ENCODE results near the genes LRG1 and MICOS13.

DNA sequence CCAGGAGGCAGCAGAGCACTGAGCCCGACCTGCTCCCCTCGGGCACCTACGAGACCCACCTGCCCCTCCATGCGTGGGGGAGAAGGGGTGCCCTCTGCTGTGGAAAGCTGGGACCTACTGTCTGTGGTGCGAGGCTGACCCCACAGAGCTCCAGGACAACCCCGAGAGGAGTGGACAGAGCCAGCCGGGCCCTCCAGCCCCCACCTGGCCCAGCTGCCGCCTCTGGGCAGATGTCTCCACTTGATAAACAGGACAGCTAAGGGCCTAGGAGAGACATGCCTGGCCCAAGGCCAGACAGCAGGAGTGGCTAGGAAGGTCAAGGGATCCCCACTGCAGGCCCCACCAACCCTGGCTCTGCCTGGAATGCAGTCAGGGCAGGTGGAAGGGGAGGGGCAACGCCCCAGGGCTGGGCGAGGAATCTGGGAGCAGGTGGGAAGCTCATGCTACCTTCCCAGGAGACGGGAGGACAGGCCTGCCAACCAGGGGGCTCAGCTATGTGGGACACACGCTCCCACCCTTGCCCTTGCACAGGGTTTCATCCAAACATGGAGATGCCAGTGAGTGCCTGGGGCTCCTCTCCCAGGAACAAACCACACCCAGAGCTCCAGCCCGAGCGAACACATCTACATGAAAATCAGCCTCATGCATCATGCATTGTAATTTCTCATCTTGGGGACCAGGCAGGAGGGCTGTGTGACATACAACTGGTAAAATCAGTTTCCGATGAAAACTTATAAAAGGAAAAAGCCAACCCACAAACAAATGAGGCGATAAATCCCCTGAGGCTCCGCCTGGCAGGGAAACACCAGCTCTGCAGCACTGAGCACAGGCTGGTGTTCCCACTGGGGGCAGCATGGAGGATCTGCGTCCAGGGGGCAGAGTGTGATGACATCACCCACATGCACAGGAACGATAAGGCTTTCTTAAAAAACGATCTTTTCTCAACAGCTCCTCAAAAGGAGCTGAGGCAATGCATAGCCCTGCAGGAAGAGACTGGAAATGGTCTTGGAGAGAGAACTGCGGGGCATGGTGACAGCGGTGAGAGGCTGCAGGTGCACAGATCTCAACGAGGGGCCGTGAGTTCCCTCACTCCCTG lies 25.0 kb downstream of the SH3GL1 start:
- PRO-cap = unidirectional peak, minus-strand start at position 706 of the sequence
- RAMPAGE, long total RNA = no peak

DNA sequence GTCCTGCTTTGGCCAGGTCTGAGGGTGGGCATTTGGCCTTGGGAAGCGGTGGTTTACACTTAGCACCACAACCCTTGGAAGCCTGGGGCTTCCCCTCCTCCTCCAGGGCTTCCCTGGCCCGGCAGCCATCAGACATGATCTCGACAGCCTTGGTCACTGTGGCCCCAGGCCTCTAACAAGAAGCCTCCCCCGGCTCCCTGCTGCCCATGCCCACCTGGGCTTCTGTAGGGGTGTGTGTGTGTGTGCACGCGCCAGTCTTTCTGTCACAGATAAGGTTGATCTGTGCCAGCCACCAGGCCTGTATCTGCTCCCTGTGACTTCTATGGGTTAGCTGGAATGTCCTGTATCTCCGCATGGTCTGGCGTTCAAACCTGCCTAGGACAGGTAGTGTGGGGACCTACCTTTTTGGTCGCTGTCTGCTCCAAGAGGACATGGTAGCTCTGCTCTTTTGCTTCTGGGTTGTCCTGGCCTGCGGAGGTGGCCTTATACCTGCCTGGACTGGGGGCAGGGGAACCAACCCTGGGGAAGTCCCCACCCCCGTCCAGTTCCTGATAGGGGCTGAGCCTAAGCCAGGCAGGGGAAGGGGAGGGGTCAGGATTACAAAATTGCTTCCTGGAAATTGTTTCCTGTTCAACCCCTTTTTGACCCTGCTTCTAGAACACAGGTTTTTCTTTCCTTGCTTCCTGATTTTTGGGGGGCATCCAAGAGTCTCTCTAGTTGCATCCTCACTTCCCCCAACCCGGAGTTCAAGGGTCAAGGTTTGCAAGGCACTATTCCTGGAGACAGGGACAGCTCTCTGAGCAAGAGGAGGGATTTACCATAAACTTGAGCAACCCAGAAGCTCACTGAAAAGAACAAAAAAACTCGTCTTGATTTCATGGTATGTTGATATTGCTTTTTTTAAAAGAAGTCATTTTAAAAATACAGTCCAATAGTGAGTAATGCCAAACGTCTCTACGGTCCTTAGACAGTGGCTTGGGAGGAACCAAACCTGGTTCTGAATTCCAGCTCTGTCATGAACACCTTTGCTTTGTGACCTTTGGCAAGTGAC lies at the start of gene LRG1:
Gene LRG1, minus strand, starts transcription at position 456 of the 1,051 bp plus-strand sequence.
- PRO-cap = no peak
- RAMPAGE, long total RNA = no peak

GRCh38 chr19:4583758-4584948 lies 24.7 kb upstream of the SEMA6B start:
- PRO-cap = no peak
- RAMPAGE, long total RNA = no peak

GRCh38 chr19:4791879-4792846 lies 629 bp downstream of the FEM1A start:
- PRO-cap = unidirectional peak, plus-strand start at chr19:4791939
- RAMPAGE, long total RNA = no peak

DNA sequence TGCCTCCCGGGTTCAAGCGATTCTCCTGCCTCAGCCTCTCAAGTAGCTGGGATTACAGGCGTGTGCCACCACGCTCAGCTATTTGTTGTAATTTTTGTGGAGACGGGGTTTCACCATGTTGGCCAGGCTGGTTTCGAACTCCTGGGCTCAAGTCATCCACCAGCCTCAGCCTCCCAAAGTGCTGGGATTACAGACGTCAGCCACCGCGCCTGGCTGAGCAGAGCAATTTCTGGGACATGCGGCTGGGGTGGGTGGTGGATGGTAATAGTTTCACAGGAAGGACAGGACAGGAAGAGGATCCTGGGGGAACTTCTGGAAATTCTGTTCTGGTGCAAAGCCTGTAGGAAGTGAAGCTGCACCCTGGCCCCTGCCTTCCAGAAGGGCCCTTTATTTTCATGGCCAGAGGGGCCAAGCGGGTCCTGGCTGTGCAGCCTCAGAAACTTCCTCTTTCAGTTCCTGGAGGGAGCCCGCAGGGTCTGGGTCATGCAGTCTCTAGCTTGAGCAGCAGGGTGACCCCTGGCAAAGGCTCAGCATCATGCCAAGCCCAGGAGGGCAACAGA lies 15.6 kb downstream of the FEM1A start:
- PRO-cap = bidirectional peak, plus-strand start at position 452 of the sequence, minus-strand start at position 427 of the sequence
- RAMPAGE, long total RNA = no peak

GRCh38 chr19:4816226-4817514 lies 14.8 kb downstream of the TICAM1 start:
- PRO-cap = no peak
- RAMPAGE, long total RNA = no peak

DNA sequence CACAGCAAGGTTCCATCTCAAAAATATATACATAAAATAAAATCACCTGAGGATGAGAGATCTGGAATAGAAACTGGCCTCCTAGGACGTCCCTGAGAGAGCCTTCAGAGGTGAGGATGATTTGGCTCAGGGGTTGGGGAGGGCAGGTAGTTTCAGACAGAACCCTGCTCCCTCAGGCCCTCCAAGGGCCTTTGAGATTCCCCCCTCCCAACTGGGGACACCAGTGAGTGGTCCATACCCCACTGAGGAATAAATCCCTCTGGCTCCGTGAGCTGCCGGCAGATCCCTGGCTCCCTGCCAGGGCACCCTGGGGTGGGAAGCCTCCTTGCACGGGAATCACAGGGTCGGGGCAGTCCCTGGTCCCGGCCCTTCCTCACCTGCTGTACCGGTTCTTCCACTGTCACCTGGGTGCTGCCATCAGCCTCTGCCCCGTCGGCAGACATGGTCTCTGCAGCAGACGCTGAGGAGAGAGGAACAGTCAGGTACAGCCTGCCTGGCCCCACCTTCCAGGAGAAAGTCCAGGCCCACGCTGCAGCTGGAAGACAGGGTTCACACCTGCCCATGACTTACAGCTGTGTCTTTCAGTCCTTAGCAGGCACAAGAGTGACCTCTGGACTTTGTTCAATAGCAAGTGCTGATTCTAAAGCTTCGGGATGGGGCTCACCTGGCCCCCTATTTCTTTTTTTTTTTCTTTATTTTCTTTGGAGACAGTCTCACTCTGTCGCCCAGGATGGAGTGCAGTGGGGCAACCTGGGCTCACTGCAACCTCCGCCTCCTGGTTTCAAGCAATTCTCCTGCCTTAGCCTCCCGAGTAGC lies 6.3 kb downstream of the PLIN3 start:
- PRO-cap = no peak
- RAMPAGE, long total RNA = no peak

DNA sequence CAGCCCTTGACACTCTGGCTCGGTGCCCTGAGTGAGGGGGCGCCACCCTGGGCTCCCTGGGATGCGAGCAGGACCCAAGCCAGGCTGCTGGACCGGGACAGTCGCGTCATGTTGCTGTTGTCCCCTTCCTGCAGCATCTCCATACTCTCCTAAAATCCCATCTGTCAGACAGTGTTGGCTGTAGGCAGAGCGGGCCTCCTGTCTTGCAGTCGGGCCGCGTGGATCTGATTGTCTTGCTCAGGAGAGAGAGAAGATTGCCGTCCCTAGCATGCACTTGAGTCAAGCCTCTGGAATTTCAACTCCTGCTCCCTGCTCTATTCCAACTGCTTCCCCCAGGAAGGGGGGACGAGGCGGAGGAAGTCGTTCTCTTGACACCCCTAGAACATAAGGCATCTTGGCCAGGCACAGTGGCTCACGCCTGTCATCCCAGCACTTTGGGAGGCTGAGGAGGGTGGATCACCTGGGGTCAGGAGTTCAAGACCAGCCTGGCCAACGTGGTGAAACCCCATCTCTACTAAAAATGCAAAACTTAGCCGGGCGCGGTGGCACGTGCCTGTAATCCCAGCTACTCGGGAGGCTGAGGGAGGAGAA lies 9.0 kb downstream of the KDM4B start:
- PRO-cap = no peak
- RAMPAGE, long total RNA = no peak

DNA sequence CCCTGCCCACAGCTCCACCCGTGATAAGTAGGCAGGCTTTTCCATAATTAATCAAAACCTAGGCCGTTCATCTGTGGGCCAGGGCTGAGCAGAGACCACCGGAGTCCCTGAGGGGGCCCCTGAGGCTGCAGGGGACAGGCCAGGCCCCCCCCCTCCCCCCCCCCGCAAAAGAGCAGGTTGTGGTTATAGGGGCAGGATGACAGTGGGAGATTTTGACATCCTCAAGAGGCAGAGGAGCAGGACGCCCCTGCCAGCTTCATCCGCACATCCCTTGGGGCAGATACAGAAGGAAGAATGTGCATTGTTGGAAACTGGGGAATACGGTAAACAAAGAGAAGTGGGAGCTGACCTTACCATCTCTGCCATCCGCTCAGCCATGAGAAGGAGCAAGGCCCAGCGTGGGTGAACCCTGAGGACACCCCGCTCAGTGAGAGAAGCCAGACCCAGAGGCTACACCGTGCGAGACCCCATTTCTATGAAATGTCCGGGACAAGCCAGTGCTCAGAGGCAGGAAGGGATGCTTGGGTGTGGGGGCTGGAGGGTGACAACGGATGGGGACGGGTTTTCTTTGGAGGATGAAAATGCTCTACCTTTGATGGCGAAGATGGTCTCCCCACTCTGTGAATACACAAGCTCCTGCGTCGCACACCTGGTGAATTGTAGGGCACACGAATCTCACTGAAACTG lies 119.7 kb downstream of the KDM4B start:
- PRO-cap = no peak
- RAMPAGE, long total RNA = no peak

GRCh38 chr19:5104664-5105592 lies 136.0 kb downstream of the KDM4B start:
- PRO-cap = no peak
- RAMPAGE, long total RNA = no peak

DNA sequence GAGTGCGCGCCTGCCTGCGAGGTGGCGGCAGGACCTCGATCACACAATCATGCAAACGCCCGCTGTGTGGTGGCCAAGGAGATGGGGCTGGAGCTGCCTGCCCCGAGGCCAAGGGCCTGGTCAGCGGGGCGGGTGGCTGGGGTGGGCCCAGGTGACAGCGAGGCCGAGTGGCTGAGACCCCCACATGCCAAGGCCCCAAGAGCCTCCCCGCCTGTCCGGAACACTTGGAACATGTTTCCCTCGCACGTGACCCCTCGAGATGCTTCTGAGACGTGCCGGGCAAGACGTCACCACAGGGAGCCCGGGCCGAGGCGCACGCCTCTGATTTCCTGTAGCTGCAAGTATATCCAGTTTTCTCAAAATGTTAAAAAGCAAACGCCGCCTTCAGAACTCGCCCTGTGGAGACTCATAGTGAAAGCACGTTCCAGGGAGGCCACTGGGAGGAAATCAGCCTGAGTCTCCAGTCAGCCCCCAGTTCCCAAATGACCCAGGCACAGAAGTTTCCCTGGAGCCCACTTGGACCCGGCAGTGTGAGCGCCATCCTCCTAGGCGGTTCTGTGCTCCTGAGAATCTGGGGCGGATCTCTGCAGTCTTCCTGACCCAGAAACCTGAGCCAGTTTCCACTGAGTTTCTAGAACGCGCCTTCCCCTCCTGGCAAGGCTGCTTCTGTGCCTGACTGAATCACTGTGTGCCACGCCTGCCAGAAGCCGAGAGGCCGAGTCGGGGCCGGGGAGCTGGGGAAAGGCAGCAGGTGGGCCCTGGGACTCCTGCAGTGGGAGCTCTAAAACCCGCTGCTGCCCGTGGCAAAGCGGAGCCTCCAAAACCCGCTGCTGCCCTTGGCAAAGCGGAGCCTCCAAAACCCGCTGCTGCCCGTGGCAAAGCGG lies 179.2 kb downstream of the KDM4B start:
- PRO-cap = no peak
- RAMPAGE, long total RNA = no peak

DNA sequence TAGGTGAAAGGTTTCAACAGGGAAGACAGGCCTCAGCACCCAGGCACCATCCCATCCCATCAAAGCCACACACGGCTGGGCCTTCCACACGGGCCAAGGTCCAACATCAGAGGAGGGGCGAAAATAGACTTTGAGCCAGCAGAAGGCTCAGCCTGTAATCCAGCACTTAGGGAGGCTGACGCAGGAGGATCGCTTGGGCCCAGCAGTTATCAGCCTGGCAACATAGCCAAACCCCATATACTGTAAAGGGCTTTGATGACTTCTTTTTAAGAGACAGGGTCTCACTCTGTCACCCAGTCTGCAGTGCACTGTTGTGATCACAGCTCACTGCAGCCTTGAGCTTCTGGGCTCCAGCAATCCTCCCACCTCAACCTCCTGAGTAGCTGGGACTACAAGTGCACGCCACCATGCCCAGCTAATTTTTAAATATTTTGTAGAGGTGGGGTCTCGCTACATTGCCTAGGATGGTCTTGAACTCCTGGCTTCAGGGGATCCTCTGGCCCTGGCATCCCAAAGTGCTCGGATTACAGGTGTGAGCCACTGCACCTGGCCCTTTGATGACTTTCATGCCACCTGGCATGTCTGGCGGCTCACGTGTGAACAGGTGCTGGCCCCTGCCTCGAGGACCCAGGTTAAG lies 27.9 kb downstream of the SAFB2 start:
- PRO-cap = no peak
- RAMPAGE, long total RNA = no peak

DNA sequence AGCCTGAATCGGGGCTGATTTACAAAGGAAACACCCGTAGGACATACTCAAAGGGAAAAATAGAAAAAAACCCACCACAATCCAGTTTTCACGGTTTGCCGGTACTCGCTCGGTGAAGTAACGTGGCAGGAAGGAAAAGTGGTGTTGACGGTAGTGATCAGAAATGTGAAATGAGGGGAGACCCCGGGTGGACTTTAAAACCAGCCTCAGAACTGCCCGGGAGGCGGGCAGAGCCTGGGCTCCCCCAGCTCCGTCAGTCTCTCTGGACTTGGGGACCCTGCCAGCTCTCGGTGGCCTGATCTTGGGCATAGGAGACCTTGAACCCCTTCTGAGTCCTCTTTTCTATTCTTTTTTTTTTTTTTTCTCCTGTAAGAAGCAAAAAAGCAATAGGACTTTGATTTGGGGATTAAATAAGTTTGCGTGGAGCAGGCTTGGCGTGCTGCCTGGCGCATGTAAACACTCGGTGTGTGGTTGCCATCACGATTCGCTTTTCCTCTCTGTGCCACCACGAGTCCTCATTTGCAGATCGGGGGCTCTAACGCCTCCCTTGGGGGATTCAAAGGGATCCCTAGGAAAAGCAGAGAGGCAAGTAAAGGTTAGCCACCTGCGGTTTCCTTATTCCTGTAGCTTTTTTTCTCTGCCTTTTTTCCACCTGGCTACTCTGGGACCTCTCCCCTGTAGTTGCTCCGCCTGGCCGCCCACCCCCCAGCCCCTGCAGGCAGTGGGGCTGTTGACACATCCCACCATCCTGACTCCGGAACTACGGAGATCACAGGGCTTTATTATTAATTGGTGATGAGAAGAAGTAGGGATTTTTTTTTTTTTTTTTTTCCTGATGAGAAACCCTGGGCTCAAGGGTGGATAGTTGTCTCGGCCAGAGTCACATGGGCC lies 1.2 kb downstream of the SAFB start:
- PRO-cap = no peak
- RAMPAGE, long total RNA = no peak

DNA sequence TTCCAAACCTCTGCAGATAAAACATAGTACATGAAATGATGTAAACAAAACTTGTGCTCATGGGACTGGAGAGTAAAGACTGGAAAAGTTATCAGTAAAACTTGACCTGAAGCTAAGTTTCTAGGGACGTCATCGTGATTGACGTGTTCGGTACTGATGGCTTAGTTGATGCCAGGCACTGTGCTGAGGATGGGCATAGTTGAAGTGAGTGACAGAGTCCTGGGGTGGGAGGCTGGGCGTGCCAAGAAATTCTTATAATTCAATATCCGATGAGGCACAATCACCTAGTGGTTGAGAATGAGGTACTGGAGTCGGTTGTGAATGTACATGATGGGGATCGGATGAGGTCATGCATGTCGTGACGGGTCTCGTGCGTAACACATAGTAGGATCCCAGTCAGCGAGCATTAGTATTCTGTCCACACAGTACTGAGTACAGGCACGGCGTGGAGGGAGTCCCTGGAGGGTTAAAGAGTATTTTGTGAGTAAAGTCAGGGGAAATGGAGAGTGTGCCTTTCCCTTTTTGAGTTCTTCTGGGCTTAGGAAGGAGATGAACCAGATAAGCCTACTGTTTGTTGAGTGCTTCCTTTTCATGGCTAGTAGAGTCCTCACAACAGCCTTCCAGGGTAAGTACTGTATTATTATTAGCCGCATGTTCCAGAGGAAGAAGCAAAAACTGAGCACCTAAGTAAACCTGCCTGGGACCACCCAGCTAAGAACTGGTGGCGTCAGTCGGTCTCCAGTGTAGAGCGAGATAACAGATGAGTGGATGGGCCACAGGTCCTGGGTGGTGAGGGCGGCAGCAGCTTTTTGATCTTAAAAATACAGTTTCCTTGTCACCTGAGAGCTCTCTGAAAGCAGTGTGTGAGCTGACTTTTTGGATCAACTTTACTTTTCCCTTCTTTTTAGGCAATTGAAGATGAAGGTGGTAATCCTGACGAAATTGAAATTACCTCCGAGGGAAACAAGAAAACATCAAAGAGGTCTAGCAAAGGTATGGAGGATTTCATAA lies 2.9 kb downstream of the SAFB start:
- PRO-cap = no peak
- RAMPAGE, long total RNA = no peak

DNA sequence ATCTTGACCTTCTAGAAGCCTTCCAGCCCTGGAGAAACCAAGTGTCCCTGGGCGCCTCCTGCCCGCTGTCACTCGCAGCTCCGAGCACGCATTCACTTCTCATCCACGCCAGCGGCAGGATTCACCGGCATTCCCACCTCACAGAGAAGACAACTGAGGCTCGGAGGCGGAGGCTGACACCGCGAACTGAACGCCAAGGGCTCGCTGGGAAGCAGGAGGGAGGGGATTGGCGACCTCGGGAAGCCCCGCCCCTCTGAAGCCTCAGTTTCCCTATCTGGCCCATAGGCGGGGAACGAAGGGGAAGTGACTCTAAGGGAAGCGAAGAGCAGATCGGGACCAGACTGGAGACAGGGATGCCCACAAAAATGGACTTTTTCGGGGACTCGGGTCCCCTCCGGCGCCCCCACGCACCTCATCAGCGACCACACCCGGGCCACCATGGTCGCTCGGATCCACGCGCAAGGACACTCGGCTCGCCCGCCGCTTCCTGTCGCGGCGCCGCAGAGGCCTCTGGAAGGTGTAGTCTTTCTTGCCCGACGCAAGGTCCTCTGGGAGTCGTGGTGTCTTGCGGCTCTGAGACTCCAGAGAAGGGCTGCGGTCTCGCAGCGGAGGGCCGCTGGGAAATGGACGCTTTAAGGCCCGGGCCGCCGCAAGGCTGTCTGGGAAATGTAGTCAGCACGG lies at the start of gene MICOS13:
Gene MICOS13, minus strand, starts transcription at position 470 of the 681 bp plus-strand sequence.
- PRO-cap = unidirectional peak, minus-strand start at position 440 of the sequence
- RAMPAGE, long total RNA = start-site peak on the minus strand centred at position 475 of the sequence, 39 bp wide, 211 and 148 reads in 2 replicates

GRCh38 chr19:5696255-5697057 lies 6.4 kb downstream of the RPL36 start:
- PRO-cap = no peak
- RAMPAGE, long total RNA = no peak

GRCh38 chr19:5894636-5895668 lies 8.6 kb downstream of the NDUFA11 start:
- PRO-cap = no peak
- RAMPAGE, long total RNA = no peak

- PRO-cap = no peak
- RAMPAGE, long total RNA = no peak
Measured at GRCh38 chr19:5961835-5963032, 15.7 kb downstream of the RANBP3 start.

DNA sequence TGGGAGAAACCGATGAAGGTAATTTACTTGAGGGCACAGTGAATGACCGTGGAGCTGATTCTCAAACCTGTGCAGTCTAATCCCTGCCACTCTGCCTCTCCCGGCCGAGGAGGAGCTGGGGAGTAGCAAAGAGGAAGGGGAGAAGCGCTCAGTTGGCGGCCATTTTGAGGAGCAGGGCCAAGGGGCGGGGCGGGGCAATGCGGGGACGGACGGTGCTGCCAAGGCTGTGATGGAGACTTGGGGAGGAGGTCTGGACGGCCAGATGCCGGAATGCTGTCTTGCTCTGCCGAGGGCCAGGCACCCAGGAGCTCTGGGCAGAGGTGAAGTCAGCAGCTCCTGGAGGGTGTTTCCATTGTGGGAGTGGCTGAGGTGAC lies 12.4 kb upstream of the RANBP3 start:
- PRO-cap = no peak
- RAMPAGE, long total RNA = no peak

- PRO-cap = no peak
- RAMPAGE, long total RNA = no peak
Measured at GRCh38 chr19:6241571-6242209, 38.1 kb downstream of the MLLT1 start.

All from Karpas-422 (cell line).